Right cardiac atrium (tissue), 1 donor: ENCODE measurements around a stretch of chr20.

- PRO-cap: bidirectional peak, plus-strand start at chr20:35491113, minus-strand start at chr20:35490982
Observed at GRCh38 chr20:35490323-35491384, 35.3 kb downstream of the CEP250 start.

DNA sequence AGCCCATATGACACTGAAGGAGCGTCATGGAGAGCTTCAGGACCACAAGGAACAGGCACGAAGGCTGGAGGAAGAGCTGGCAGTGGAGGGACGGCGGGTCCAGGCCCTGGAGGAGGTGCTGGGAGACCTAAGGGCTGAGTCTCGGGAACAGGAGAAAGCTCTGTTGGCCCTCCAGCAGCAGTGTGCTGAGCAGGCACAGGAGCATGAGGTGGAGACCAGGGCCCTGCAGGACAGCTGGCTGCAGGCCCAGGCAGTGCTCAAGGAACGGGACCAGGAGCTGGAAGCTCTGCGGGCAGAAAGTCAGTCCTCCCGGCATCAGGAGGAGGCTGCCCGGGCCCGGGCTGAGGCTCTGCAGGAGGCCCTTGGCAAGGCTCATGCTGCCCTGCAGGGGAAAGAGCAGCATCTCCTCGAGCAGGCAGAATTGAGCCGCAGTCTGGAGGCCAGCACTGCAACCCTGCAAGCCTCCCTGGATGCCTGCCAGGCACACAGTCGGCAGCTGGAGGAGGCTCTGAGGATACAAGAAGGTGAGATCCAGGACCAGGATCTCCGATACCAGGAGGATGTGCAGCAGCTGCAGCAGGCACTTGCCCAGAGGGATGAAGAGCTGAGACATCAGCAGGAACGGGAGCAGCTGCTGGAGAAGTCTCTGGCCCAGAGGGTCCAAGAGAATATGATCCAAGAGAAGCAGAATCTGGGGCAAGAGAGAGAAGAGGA, 25.4 kb downstream of the C20orf173 start:
- PRO-cap: no peak

DNA sequence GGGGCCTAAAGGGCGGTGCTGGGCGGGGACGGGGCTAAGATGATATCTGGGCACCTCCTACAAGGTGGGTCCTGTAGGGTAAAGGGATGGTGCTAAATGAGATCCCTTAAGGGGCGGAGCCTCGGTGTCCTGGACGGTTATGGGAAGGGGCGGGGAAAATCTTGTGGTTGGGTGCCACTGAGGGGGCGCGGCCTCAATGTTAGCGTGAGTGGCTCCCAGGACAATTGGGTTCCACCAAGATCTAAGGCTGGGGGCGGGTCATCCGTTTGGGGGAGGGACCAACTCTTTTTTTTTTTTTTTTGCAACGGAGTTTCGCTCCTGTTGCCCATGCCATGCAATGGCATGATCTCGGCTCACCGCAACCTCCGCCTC, 706 bp downstream of the SPAG4 start:
- PRO-cap: bidirectional peak, plus-strand start at position 244 of the sequence, minus-strand start outside the sequence

DNA sequence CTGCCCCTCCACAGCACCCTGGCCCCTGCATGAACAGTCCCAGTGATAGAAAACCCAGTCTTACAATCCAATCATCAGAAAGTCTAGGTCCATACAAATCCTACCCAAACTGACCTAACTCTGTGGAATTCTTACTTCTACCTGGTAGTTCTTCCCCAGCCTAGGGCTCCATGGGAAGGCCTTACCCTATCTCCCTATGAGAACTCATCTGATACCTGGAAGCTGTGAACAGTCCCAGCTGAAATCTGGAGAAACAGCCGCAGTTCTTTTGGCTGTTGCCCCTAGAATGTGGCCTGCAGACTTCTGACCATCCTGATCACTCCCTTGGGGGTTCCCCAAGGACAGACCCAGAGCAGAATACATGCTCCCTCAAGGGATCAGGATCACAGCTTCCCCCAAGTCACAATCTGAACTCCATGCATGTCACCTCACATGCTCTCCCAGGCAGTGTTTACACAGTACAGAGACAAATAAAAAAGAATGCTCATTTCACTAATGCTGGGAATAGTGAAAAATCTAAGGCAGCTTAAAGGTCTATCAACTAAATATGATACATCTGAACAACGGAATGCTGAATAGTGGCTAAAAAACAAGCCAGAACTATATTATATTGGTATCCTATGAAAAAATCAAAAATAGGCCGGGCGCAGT, 20.4 kb downstream of the SPAG4 start:
- PRO-cap: no peak

DNA sequence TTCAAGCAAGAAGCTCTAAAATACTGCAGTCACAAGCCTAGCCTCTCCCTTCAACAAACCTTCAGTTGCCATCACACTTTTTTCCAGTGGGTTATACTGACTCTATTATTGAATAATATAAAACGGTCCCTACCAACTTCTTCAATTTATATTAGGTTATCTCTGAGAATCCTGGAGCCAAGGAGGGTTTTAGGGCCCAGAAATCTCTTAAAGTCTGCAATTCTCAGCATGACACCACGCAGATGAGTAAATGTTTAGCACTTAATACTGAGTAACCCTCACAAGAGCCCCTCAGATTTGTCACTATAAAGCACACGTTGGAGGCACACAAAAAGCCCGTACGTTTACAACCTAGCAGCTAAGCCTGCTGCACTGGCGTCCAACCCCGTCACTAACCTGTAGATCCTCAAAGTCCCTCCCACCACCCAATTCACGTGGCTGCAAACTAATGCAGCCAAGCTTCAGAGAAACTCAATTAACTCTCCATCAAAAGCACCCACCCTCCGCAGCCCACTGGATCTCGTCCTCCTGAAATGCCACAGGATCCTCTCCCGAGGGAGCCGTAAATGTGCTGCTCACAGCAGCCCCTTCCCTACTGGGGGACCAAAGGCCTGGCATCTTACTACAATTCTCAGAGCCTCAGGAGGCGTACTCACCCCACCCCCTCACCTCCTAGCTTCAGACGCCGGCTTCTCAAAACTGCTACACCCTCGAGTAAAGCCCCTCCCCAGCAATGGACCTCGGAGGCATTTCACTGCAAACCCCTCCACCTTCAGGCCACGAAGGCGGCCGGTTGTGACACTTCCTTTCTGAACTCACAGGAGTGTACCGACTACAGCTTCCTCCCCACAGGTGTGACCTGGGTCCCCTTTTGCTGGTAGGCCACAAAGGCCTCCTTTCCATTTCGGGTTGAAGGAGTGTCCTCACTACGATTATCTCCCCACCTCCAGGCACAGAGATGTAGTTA, 1.0 kb downstream of the CPNE1 start:
- PRO-cap: no peak

DNA sequence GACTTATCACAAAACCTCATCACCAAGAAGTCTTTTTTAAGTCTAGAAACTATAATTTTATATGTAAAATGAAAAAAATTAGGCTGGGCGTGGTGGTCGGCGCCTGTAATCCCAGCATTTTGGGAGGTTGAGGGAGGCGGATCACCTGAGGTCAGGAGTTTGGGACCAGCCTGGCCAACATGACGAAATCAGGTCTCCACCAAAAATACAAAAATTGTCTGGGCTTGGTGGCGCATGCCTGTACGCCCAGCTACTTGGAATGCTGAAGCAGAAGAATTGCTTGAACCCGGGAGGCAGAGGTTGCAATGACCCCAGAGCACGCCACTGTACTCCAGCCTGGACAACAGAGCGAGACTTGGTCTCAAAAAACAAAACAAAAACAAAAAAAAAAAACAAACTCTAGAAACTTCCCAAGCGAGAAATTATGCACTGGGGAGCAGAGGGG, 17.7 kb downstream of the ROMO1 start:
- PRO-cap: no peak

DNA sequence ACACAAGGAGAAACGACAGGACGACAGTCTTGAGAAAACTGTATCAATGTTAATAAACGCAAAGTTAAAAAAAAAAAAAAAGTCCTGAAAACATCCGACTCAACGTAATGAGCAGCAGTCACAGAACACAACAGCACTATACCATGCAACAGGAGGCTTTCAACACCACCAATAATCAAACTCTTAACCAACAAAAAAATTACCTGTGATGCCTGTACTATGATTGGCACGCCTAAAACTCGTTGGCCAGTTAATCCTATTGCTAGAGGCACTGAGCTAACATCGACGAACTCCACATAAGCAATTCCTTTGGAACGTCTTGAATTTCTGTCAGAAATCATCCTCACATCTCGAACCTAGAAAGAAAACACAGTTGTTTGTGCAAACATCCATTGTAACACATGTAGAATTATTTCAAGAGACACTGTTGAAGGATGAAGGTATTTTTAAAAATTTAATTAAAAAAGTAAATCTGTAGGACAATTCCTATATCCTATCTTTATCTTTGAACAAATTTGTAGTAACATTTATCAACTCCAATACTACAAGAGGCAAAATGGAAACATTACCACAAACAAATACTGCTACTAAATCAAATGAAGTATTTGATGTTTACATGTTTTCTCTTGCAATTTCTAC, 17.6 kb downstream of the RBM39 start:
- PRO-cap: no peak

DNA sequence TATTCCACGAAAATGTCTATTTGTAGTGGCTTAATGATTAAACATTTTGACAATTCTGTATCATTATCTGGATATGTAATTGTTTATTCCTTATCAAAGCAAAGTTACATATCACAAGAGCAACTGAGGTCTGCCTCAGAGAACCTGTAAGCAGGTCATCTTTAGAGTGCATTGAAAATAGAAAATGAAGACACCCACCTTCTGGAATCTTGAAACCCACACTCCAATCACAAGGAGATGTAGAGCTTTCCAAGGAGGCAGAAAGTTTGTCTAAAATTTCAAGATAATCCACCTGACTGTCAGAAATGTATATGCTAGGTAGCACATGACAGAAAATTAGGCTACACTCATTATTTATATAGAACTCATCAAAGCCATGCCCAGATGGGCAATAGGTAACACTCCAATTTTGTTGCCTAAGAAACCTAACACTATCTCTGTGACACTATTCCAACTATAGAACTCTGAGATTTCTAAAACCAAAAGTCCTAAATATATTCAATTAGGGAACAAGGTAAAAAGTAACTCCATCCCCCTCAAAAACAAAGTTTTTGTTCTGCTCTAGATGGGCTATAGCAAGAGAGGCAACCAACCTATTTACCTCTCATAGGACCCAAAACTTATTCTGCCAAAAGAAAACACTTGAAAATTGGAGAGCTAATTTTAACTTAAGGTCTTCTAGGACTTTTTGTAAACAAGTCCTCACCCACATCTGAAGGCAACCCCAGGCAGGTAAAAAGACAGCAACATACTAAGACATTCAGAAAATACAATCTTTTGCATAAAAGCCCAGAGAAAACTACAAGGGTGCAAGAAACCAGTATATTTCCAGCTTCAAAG, 7.9 kb downstream of the RBM39 start:
- PRO-cap: no peak

DNA sequence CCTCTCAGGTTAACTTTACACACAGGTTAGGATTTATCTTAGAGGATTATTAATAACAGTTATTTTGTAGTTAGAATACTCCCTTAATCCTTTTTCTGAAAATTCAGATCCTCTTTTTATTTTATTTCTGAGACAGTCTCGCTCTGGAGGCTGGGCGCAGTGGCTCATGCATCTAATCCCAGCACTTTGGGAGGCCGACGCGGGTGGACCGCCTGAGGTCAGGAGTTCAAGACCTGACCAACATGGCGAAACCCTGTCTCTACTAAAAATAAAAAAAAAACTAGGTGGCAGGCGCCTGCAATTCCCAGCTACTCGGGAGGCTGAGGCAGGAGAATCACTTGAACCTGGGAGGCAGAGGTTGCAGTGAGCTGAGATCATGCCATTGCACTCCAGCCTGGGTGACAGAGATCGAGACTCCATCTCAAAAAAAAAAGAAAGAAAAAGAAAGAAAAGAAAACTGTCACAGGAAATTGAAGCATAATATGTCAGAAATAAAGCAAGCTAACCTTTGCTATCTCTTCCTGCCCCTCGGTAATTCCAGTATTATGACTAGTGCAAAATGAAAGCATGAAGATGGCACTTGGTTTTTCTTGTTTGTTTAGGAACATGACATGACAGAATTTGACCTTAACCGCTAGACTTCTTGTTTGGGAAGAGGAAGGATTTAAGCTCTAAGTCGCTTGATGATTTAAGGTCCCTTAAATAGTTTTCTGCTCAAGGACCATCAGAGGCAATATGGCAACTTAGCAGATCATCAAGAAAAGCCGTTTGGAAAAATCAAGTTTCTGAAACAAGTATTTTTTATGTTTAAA, 1.8 kb upstream of the RBM39 start:
- PRO-cap: no peak

DNA sequence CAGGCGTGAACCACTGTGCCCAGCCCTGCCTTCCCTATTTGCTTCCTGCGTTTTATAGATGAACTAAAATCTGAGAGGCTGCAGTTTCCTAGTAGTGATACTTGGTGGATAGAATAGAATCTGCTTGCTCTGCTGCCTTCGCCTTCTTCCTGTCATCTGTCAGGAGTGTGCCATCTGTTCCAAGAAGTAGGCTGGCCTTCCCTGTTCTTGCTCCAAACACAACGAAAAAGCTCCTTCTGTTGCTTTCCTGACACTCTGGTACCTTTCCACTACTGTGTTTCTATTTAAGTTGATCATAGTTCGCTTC, 47.3 kb downstream of the PHF20 start:
- PRO-cap: no peak

DNA sequence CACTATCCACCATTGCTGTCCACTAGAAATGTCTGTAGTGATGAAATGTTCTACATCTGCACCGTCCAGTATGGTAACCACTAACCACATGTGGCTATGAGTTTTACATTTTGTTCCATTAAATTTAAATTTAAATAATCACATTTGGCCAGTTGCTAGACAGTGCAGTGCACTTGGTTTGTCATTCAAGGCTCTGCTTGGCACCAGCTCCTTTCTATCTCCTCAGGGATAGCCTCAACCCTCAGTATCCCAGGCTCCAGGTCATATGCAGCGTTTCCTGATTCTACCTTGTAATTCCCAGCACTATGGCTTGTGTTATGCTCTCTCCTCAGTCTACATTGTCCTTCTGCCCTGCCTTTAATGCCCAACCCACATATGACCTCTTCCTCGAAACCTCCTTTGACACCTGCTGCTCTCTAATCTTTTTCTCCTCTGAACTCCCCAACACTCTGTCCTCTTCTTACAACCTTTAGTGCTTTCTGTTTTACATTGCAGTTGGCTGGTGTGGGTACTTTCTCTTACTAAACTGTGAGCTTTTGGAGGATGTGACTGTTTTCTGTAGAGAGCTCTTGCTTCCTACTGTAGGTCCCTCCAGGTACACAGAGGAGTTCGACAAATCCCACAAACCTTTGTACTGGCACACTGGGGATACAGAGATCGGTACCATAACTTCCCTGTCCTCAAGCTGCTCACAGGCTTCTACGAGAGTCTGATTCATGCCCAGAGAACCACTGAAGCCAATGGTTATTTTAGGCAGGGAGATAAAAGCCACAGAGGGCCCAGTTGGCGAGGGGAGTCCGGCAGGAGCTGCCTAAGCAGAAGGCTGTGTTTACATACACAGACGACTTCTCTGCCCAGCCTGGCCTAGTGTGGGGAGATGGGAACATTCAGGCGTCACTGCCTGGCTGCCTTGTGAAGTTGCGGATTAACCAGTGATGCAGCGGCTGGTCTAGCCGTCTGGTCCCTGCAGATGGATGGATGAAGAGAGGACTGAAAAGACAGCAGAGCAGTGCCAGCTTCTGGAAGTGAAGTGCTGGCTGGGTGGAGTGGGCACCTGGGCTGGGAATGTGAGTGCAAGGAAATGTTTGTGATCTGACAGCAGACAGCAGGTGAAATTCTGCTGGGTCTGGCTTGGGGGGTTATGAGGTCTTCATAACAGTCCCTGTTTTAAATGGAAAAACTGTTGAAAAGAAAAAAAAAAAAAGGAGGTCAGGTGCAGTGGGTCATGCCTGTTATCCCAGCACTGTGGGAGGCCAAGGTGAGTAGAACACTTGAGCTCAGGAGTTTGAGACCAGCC, 8.4 kb upstream of the EPB41L1 start:
- PRO-cap: unidirectional peak, plus-strand start at position 790 of the sequence

- PRO-cap: no peak
Observed at GRCh38 chr20:36153889-36154051, 770 bp upstream of the EPB41L1 start.

DNA sequence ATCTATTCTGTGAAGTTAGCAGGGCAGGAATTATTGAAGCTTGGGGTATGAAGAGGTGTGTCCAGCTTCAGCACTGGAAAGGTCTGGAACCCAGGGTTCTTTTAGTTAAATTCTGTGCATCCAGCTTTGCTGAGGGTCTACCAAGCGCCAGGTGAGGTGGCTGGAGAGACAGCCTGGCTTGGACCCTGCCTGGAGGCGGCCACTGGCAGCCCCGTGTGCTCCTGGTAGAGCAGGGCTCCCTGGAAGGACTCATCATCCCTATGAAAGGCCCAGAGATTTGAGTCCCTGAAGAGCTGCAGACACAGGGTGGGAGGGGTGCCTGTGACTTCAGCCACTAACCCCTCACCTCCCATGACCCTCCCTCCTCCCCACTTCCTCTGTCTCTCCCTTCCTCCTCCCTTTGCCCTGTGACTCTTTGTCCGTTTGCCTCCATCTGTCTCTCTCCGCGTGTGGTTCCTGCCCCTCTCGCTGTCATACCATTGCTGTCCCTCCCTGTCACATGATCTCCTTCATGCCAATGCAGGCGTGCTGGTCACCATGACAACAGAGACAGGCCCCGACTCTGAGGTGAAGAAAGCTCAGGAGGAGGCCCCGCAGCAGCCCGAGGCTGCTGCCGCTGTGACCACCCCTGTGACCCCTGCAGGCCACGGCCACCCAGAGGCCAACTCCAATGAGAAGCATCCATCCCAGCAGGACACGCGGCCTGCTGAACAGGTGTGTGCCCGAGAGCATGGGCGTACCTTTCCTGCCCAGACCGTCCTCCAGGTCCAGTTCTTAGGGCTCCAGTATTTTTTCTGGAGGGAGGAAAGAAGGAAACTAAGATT, 18.9 kb downstream of the EPB41L1 start:
- PRO-cap: no peak

DNA sequence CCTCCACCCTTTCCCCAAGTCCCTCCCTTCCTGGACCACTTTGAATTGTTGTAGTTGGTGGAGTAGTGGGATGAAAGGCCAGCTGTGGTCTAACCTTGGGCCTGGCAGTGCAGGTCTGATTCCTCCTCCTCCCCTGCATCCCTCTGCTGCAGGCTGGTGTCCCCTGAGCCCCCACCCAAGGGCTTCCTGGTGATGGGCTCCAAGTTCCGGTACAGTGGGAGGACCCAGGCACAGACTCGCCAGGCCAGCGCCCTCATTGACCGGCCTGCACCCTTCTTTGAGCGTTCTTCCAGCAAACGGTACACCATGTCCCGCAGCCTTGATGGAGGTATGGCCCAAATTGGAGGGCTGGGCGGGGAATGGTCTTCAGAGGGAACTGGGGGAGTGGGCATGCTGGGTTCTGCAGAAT, 35.9 kb downstream of the EPB41L1 start:
- PRO-cap: no peak

DNA sequence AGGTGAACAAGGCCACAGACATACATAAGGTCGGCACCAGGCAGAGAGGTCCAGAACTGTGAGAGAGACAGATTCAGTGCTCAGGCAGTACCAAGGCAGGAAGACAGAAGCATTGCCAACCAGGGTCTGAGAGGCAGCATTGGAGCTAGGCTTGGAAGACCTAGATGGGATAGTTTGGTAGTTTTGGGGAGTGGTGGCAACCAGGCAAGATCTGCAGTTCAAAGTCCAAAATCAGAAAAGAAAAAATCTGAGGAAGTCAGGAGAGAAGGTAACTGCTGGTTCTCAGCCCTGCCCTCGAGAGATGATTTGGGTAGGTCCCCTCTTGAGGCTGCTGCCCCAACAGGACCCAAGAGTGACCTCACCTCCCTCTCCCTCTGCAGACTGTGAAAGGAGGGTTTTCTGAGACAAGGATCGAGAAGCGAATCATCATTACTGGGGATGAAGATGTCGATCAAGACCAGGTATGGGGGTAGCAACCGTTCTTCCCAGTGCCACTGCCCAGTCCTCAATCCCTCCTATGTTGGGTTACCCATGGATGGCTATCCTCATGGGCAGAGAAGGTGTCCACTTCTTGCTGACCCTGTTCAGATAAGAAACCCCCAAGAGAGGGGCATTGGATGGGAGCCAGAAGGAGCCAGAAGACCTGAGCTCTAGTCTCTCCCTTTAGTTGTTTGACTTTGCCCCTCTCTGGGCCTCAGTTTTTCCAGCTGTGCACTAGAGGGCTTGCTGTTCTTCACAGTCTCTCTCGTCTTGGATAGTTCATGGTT, 14.6 kb upstream of the AAR2 start:
- PRO-cap: no peak

DNA sequence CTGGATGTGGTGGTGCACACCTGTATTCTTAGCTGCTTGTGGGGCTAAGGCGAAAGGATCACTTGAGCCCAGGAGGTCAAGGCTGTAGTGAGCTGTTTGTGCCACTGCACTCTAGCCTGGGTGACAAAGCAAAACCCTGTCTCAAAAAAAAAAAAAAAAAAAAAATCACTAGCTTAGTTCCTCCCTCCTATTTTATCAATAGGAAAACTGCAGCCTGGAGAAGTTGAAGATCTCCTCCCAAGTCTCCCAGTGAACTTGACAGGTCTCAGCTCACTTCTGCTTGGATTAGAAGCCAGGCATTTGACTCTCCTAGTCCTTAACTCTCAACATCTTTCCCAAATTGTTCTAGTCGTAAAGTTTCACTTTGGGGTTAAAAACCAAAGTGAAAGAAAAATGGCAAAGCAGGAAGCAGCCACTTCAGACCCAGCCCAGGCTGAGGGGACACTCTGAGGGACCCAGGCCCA, 68.9 kb upstream of the MYL9 start:
- PRO-cap: no peak

GRCh38 chr20:36481744-36482417, 59.4 kb upstream of the MYL9 start:
- PRO-cap: no peak

DNA sequence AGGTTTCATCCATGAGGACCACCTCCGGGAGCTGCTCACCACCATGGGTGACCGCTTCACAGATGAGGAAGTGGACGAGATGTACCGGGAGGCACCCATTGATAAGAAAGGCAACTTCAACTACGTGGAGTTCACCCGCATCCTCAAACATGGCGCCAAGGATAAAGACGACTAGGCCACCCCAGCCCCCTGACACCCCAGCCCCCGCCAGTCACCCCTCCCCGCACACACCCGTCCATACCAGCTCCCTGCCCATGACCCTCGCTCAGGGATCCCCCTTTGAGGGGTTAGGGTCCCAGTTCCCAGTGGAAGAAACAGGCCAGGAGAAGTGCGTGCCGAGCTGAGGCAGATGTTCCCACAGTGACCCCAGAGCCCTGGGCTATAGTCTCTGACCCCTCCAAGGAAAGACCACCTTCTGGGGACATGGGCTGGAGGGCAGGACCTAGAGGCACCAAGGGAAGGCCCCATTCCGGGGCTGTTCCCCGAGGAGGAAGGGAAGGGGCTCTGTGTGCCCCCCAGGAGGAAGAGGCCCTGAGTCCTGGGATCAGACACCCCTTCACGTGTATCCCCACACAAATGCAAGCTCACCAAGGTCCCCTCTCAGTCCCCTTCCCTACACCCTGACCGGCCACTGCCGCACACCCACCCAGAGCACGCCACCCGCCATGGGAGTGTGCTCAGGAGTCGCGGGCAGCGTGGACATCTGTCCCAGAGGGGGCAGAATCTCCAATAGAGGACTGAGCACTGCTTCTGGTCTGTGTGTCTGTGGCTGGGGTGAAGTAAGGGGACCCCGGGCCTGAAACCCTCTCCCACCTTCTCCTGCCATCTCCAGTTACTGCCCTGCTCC, 8.0 kb downstream of the MYL9 start:
- PRO-cap: no peak

GRCh38 chr20:36574186-36574456, 724 bp downstream of the TGIF2 start:
- PRO-cap: bidirectional peak, plus-strand start at chr20:36574271, minus-strand start at chr20:36574136

DNA sequence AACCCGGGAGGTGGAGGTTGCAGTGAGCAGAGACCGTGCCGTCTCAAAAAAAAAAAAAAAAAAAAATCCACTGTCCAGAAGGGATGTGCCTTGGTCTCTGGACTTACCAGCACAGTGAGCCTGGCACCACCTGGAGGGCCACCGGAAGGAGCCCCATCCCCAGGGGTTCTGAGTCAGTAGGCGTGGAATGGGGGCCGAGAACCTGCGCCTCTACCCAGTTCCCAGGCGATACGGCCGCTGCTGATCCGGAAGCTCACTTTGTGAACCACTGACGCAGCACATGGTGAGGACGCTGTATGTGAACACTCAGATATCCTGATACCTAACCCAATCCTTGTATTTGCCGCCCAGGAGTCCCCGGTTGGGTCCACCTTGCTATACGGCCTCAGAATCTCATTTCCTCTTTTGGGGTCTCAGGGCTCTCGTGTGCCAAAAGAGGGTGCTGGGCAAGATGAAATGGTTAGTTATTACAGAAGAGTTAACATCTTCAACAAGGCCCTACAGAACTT, 690 bp upstream of the RAB5IF start:
- PRO-cap: no peak